Trachea (tissue), 1 donor: ENCODE results near the genes KRBOX4, ZNF674, RBM10 and GATA1.

DNA sequence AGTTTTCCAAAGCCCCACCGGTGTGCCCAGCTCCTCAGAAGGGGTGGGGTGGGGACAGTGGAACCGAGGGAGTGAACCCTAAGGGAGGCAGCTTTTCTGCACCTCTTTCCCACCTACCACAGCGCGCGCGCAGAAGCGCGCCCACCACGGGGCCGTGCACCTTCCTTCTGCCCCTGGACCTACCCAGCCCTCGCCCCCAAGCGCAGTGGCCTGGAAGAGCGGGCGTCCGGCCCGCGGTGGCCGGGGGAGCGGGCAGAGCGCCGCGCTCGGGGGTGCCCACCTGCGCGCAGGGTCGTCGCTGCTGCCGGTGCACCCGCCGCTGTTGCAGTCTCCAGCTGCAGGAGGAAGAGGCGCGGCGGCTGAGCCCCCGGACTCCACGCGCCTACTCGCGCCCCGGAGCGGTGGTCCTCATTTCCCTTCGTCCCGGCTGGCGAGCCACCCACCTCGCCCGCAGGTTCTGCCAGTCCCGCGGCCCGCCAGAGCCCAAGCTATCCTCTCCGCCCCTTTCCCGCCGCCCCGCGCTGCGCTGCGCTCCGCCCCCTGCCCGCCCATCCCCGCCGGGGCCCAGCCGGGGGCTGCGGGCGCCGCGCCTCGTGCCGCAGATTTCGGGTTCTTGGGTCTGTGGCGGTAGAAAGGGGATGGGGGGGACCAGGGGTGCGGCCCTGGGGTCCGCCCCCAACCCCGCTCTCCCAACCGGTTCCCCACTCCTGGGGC lies 595.9 kb upstream of the KRBOX4 start:
- PRO-cap: unidirectional peak, minus-strand start at position 429 of the sequence; unidirectional peak, minus-strand start at position 459 of the sequence

GRCh38 chrX:46447008-46448134 lies at the start of gene KRBOX4:
KRBOX4 (plus strand) TSS chrX:46447297.
- PRO-cap: bidirectional peak, plus-strand start at chrX:46447330, minus-strand start at chrX:46447164

- PRO-cap: bidirectional peak, plus-strand start at chrX:46545517, minus-strand start at chrX:46545376
These were observed at the start of gene ZNF674 for GRCh38 chrX:46544805-46546265. ZNF674 (minus strand) TSS chrX:46545421.

DNA sequence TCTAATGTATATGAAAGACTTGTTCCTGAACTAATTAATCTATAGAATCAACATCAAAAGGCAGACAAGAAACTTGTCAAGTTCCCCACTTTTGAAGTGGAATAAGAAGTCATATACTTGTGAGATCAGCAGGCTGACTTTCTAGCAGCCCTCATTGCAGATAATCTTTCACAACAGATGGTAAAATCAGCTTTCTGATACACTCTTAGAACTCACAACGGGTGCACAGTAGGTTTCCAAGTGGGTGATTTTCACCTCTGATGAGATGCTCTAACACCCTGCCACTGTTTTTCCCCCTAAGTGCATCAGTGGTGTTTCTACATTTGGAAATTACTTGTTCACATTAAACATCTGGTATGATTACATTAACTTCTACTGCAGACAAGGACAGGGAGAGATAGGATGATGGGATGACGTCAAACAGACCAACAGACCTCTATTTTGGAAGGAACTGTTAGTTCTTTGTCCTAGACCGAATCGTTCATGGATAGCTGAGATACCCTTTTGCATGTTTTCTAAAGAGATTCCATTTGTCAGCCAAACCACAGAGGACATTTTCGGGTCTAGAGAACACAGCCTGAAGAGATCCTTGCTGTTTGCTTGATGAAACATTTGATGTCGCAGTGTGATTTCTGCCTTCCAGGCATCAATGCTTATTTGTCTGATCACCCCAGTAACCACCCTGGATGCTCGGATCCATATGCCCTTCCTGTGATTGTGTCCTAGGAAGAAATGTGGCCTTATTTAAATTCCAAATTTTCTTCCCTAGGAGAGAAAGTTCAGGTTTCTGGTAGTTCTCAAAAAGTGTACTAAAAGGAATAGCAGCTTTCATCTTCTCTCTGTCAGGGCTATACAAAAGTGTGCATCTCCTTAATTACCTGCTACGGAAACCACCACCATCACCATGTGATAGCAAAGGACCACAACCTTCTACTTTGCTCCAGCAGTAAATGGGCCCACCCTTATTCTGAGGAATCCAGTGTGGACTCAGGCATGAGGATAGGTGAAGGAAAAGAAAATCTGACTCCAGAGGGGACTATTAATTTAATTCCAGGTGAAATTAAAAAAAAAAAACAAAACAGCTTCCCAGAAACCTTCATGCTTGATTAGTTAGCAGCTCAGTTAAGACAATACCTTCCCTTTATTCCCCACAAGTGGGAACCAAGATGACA lies 27.8 kb downstream of the CHST7 start:
- PRO-cap: no peak

- PRO-cap: no peak
These were observed 19.1 kb upstream of the RP2 start for GRCh38 chrX:46817682-46818114.

GRCh38 chrX:46838153-46838706 lies 1.4 kb downstream of the RP2 start:
- PRO-cap: no peak

DNA sequence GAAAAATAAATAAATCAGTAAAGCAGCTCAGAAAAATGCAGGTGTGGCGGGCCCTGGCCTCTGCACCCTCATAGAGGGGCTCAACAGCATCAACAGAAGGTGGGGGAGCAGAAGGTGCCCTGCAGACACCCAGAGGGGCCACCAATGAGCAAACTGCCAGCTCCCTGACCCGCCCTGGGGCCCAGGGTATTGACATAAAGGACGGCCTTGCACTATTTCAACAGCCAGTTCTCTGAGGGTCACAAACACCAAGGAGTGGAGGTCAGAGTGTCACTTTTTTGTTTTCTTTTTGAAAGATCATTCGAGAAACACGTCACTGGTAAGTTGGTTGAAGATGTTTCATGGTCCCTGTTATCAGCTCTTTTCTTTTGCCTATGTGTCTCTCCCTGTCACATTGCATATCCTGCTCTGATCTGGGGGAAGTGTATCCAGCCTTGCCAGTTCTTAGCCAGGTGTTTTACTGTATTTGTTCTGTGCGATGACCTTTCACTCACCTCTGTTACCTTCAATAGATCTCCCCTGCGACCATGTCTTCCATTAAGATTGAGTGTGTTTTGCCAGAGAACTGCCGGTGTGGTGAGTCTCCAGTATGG lies 2.5 kb downstream of the RGN start:
- PRO-cap: no peak

- PRO-cap: bidirectional peak, plus-strand start at chrX:47145224, minus-strand start at chrX:47145102
These were observed at the start of gene RBM10 for GRCh38 chrX:47144959-47145975. RBM10 (plus strand) TSS chrX:47145221.

GRCh38 chrX:47202137-47202807 lies 8.6 kb downstream of the UBA1 start:
- PRO-cap: no peak

- PRO-cap: bidirectional peak, plus-strand start at chrX:47219289, minus-strand start at chrX:47219081
These were observed 582 bp downstream of the CDK16 start for GRCh38 chrX:47218847-47219679.

DNA sequence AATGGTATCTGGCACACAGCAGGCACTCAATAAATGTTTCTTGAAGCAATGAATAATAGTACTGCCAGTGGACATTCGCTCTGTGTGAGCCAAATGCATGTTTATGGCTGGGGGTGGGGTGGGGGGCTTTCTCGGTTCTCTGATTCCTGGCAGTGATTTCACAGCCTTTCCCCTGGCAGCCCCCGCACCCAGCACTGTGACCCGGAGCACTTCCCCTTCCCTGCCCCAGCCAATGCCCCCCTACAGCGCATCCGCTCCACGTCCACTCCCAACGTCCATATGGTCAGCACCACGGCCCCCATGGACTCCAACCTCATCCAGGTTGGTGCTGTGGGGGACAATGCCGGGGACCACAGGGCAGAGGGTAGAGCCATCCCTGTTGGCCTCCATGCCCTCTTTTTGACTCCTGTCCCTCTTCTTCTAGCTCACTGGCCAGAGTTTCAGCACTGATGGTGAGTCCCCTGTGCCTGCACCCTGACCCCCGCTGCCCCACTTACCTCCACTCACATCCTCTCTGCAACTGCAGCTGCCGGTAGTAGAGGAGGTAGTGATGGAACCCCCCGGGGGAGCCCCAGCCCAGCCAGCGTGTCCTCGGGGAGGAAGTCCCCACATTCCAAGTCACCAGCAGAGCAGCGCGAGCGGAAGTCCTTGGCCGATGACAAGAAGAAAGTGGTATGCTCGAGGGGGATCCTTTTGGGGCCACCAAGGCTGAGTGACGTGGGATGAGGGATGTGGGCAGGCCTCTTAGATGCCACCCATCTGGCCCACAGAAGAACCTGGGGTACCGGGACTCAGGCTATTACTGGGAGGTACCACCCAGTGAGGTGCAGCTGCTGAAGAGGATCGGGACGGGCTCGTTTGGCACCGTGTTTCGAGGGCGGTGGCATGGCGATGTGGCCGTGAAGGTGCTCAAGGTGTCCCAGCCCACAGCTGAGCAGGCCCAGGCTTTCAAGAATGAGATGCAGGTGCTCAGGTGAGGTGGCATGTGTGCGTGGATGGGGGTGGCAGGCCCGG lies 5.8 kb downstream of the ARAF start:
- PRO-cap: no peak

DNA sequence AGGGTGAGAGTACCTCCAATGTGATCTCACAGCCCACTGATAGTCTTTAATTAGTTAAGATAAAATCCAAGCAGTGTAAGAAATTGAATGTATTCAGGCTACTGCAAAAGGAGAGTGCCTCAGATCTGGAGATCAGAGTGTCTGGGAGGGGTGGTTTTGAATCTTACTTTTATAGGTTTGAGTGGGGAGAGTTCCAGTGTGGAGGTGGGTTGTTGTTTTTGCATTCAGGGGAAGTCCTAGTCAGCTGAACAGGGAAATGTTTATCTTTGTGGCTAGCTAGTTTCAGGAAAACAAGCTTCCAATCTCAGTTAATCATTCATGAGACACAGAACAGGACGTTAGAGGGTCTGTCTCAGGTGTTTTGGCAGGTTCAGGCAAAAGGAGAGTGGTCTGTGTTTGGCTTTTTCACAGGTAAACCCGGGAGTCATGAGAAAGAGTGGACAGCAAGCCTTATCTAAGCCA lies 26.0 kb downstream of the ZNF81 start:
- PRO-cap: no peak

- PRO-cap: no peak
These were observed 1.4 kb downstream of the ZNF182 start for GRCh38 chrX:48002214-48002867.

GRCh38 chrX:48482146-48482940 lies 6.3 kb downstream of the FTSJ1 start:
- PRO-cap: no peak

DNA sequence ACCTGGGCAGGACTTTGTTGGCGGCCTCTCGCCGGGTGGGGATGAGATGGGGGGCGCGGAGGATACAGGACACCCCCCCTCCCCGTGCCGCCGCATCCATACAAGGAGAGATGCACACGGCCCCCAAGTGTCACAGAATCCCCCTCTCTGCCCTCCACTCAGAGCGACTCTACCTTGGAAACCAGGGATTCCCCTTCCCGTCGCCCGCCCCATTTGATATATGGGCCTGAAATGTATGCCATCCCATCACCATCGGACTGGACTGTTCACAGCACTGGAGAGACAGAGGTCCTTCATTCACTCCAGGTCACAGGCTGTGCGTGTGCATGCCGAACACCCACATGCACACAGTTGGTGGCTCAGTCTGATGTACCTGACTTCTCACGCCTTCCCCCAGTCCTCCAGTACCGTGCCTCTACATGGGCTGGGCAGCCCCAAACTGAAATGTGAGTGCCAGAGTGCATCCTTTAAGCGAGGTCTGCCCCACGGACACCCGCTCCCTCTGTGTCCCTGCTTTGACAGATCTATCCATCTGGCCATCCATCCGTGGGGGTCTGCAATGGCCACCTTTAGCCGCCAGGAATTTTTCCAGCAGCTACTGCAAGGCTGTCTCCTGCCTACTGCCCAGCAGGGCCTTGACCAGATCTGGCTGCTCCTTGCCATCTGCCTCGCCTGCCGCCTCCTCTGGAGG lies 615 bp downstream of the PORCN start:
- PRO-cap: no peak

- PRO-cap: no peak
These were observed 1.5 kb upstream of the EBP start for GRCh38 chrX:48520089-48520605.

DNA sequence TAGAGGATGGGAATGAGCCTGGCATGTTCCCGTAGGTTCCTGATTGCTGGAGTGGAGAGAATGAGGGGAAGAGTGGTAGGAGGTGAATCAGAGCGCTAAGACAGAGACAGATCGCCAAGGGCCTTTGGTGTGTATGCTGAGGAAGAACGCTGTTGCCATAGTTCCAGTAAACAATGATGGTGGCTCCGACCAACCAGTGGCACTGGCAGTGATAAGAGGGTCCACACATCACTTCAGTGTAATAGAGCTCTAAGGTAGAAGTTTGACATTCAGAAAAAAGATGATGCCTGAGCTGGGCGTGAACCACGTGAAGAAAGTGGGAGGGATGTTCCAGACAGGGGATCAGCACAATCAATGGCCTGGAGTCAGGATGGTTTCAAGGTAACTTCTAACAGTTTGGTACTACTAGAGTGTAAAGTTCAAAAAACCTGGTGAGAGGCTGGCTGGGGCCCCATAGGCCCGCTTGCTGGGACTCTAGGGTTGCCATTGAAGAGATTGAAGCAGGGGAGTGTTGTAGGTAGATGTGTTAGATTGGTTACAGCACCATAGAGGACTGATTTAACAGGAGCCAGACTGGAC lies 1.1 kb downstream of the TBC1D25 start:
- PRO-cap: no peak

- PRO-cap: no peak
These were observed 24.4 kb downstream of the SUV39H1 start for GRCh38 chrX:48720905-48721437.

DNA sequence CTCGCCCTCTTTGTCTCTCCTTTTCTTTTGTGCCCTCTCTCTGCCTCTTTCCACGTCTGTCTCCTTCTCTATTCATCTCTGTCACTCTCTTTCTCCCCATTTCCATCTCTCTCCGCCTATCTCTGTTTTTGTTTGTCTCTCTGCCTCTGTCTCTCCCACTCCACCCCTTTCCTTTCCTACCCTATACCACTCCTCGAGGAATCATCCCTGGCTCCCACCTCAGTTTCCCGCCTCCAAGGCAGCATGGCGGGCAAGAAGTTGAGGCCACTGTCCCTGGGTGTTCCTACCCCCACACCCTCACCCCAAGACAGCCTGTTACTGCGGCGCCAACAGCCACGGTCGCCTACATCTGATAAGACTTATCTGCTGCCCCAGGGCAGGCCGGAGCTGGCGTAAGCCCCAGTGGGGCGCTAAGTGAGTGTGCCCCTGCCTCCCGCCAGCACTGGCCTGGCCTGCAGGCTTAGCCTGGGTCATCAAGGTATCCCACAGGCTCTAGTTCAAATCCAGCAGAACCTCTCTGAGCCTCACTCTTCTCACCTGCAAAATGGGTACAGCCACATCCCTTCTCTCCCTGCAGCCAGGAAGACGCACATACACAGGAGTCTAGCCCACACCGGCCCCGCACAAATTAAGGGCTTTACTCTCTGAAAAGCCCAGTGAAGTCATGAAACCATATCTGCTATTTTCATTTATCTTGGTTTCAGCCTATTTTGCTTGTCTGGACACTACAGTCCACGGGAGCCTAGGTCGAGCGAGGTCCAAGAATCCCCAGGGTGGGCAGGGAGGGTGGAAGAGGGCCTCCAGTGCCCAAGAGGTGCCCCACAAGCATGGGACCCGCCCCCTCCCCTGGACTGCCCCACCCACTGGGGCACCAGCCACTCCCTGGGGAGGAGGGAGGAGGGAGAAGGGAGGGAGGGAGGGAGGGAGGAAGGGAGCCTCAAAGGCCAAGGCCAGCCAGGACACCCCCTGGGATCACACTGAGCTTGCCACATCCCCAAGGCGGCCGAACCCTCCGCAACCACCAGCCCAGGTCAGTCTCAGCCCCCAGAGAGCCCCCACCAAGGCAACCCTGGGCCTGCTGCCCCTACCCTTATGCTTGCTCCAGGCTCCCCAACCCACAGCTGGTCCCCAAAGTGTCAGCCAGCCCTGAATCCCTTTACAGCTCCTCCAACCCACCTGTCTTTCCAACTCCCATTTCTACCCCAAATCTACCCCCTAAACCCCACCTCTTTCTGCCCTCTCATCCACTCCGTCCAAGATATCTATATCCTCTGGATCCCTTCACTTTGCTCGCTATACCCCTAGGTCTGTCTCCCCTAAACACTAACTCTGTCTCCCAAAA lies at the start of gene GATA1:
TSS of gene GATA1 (plus strand) at position 975 of the 1,342 bp plus-strand sequence.
- PRO-cap: no peak

DNA sequence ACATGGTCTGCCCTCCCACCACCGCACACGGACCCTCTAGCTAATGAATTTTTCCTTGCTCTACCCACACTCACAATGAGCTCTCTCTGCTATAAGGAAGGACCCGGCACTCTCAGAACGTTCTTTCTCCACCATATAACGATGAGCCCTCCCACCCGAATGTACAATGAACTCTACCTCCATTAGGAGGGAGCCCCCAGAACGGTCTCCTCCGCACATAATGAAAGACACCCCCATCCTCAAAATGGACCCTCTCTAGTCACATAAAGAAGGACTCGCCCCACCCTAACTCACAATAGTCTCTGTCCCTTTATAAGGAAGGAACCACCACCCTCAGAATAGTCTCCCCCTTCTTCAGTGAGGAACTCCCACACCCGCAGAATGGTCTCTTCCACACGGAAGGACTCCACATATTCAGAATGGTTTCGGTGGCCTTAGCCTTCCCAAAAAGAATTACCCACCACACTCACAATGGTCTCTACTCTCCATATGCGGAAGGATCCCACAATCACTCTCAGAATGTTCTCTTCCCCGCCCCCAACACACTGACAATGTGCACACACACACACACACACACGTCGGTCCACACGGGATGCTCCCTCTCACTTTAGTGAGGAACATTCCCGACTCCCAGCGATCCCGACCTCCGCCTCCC lies 456 bp downstream of the SLC35A2 start:
- PRO-cap: no peak